A549 (cell line): ENCODE results near the gene TFAP2B.

DNA sequence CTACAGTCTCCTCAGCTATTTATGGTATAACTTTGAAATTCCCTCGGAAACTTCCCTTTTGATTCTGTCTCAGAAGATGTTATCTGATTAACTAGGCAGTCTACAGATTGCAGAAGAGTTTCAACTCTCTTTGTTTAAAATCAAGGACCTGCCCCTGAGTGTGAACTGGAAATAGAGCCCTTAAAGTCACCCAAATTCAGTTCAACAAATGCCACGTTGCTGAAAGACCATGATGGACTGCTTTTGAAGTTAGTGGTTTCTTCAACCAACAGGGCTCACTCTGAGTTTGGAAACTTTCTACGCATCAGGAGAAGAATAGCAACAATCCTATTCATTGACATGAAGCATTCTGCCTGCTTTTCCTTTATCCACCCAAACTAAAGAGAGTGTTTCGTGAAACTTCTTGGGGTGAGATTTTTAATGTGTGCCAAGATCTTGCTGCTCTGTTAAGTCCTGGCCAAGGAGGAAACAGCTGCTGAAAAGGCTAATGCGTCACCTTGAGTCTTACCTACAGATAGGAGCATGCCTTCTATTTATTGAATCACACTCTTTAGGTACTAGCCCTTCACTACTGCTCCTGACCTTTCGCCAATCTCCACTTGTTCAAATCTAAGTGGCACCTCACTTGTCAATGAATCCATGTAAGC is 111.6 kb downstream of the TNFRSF21 start:
- PRO-cap = no peak
CAGE:
- cytosol, long polyA plus RNA = no peak
- long polyA plus RNA = no peak
- nucleus, long polyA plus RNA = no peak

DNA sequence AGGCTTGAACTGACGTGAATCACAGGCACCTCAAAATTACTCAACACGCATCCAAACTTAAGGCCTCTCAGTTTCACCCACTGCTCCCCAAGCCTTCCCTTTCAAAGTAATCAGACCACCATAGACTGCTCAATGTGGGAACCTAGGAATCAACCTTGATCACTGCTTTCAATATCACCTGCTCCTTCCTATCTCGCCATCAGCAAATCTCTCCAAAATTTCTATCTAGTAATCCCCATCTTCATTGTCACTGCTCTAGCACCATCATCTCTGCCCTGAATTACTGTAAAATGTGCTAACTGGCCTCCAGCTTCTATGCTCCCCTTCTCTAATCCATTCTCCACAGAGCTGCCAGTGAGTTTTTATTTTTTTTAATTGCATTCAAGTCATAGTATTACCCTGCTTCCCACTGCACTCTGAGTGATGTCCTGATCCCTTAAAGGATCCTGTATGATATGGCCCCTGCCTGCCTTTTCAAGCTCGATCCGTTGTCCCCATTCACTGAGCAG is 9.5 kb downstream of the TNFRSF21 start:
- PRO-cap = no peak
CAGE:
- cytosol, long polyA plus RNA = no peak
- long polyA plus RNA = no peak
- nucleus, long polyA plus RNA = no peak

- PRO-cap = no peak
CAGE:
- cytosol, long polyA plus RNA = no peak
- long polyA plus RNA = no peak
- nucleus, long polyA plus RNA = no peak
Observed at GRCh38 chr6:47307673-47308384, 1.9 kb downstream of the TNFRSF21 start.

DNA sequence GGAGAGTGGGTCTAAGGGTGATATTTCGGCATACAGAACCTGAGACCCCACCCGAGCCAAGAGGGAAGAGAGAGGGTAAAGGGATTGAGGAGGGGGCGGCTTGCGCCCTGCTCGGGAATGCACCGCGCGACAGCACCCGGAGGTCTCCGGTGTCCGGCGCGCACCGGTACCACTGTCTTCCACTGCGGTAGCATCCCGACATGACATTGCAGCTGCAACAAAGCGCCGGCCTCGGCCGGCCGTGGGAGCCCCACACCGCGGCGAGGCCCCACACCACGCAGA is 1.0 kb downstream of the TNFRSF21 start:
- PRO-cap = no peak
CAGE:
- cytosol, long polyA plus RNA = no peak
- long polyA plus RNA = no peak
- nucleus, long polyA plus RNA = no peak

- PRO-cap = no peak
CAGE:
- cytosol, long polyA plus RNA = no peak
- long polyA plus RNA = no peak
- nucleus, long polyA plus RNA = no peak
Observed at GRCh38 chr6:47414415-47415212, 63.0 kb upstream of the CD2AP start.

DNA sequence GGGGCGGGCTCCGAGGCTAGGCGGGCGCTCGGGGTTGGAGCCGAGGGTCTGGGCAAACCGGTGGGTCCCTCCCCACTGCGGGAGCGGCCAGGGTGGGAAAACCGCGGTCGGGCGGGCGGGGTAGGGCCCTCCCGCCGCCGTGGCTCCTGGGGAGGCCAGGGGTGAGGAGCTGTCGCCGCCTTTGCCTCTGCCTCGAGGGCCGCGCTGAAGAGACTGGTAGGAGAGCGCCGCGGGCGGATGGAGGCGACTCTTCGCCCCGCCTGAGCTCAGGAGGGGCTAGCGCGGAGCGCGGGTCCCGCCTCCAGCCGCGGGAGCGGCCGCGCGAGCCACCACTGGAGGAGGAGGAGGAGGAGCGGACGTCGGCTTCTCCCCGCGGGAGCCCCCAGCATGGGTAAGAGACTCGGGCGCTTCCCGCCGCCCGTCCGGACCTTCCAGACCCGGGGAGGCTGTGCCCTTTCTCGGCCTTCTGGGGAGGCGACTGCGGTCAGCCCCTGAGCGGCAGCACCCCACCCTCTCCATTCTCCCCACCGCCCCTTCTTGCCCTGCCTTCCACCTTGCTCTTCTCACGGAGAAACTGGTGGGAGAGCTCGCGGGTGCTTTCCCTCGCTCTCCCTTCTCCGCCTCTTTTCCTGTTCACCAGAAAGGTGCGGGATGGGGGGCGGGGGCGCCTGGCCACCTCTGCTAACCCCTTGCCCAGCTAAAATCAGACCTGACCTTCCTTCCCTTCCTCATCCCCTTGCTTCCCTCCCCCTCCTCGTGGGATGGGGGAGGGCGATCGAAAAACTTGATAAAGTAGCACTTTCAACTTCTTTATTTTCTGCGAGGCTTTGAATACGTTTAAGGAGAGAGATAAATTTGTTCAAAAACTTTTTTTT is 506 bp downstream of the CD2AP start:
- PRO-cap = bidirectional peak, plus-strand start at position 335 of the sequence, minus-strand start at position 215 of the sequence
CAGE:
- cytosol, long polyA plus RNA = no peak
- long polyA plus RNA = no peak
- nucleus, long polyA plus RNA = no peak

DNA sequence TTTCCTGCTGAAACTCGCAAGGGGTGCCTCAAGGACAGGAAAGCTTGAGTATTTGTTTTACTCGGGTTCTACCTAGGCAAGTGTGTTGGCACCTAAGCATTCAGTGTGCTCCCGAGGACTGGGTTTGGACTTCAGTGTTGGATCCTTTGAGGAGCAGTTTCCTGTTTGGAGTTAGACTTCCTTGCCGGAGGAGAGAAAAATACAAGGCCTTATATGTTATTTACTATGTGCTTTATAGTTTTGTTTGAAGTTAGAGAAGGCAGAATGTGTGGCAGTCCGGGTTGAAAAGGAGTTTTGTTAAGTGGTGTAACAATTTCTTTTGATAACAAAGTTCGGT is 1.1 kb downstream of the CD2AP start:
- PRO-cap = bidirectional peak, plus-strand start at position 95 of the sequence, minus-strand start at position 120 of the sequence
CAGE:
- cytosol, long polyA plus RNA = no peak
- long polyA plus RNA = no peak
- nucleus, long polyA plus RNA = no peak

- PRO-cap = no peak
CAGE:
- cytosol, long polyA plus RNA = no peak
- long polyA plus RNA = no peak
- nucleus, long polyA plus RNA = no peak
Observed at GRCh38 chr6:47494839-47495390, 17.3 kb downstream of the CD2AP start.

DNA sequence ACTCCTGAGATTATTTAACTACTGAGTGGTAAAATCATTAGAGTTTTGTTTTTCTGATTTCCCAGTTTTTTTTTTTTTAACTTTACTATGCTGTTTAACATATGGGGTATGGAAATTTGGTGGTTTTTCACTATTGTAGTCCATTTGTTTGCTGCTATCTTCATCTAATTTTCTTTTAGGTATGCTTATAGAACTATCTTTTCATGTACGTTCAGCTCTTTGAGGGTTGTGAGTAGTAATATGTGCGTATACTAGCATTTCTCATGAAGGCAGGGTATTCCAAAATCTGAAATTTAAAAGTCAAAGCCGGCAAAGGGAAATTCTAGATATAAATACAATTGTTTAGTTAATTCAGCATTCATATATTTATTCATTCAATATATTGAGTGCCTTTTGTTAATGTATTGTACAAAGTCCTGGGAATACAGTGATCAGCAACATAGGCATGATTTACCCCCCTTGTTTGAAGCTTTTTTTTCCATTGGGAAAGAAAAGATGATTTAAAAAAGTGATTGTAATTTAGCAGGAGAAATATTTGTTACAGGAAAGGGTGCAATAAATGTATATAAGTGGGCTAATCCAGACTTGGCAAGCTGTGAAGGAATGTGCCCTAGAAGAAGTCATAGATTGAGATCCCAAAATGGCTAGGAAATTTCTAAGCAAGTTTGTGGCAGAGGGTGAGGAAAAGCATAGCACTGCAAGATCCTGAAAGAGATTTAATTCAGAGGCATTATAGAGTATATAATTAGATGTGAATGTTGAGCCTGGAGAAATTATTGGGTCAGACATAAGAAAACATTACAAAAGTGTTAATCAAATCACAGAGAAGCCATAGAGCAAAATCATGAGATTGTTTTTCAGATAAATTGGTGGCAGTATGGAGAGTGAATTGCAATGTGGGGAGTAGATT is 89.7 kb downstream of the CD2AP start:
- PRO-cap = no peak
CAGE:
- cytosol, long polyA plus RNA = no peak
- long polyA plus RNA = no peak
- nucleus, long polyA plus RNA = no peak

- PRO-cap = no peak
CAGE:
- cytosol, long polyA plus RNA = no peak
- long polyA plus RNA = no peak
- nucleus, long polyA plus RNA = no peak
Observed at GRCh38 chr6:47663854-47664211, 34.5 kb upstream of the ADGRF4 start.

DNA sequence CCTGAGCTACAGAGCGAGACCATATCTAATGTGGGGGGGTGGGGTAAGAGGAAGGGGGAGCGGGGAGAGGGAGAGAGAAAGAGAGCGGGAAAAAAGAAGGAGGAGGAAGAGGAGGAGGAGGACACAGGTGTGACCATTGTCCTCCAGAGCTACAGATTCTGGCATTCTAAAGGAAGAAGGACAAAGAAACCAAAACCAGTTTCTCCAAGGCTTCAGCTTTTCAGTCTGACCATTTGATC is 542 bp upstream of the C6orf141 start:
- PRO-cap = no peak
CAGE:
- cytosol, long polyA plus RNA = no peak
- long polyA plus RNA = no peak
- nucleus, long polyA plus RNA = no peak

- PRO-cap = no peak
CAGE:
- cytosol, long polyA plus RNA = no peak
- long polyA plus RNA = no peak
- nucleus, long polyA plus RNA = no peak
Observed at GRCh38 chr6:50818300-50819007, at the start of gene TFAP2B. Gene TFAP2B (plus strand): TSS chr6:50818871.

DNA sequence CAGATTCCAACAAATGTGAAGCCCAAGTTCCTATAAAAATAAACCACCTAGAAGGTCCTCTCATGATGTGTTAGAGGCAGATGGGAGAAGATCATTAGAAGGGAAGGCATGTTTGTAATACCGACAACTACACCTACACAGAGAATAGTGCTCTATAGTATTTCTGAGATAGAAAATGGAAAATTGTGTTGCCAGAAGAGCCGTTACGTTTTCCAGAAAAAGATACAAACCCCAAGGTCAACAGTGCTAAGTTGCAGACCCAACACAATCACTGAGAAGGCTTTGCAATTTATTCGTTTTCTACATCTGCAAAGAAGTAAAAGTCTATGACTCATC is 126.4 kb downstream of the PKHD1 start:
- PRO-cap = no peak
CAGE:
- cytosol, long polyA plus RNA = no peak
- long polyA plus RNA = no peak
- nucleus, long polyA plus RNA = no peak

GRCh38 chr6:52305729-52306468 is 21.4 kb upstream of the MCM3 start:
- PRO-cap = no peak
CAGE:
- cytosol, long polyA plus RNA = no peak
- long polyA plus RNA = no peak
- nucleus, long polyA plus RNA = no peak

DNA sequence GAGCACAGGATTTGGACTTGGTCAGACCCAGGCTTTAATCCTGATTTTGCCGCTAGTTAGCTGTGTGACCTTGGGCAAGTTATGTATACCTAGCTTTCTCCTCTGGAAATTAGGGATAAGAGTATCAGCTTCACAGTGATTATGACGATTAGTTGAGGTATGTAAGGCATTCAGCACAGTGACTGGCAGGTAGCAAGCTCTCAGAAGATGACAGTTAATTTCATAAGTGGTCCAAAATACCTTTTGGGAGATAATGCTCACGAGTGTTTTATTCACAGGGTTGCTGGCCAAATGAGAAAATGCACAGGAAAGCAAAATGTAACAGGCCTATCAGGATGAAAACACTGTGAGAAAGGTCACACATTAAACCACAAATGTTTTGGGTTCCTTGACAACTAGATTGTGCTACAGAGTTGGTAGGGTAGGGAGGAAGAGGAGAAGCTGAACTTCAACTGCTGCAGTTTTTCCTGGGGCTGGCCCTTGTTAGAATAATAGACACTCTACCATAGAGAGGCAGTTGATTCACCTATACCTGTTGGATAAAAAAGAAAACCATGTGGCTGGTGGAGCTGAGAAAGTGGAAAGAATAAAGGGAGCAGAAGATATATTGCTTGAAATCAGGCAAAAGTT is 28.2 kb upstream of the PAQR8 start:
- PRO-cap = no peak
CAGE:
- cytosol, long polyA plus RNA = no peak
- long polyA plus RNA = no peak
- nucleus, long polyA plus RNA = no peak

DNA sequence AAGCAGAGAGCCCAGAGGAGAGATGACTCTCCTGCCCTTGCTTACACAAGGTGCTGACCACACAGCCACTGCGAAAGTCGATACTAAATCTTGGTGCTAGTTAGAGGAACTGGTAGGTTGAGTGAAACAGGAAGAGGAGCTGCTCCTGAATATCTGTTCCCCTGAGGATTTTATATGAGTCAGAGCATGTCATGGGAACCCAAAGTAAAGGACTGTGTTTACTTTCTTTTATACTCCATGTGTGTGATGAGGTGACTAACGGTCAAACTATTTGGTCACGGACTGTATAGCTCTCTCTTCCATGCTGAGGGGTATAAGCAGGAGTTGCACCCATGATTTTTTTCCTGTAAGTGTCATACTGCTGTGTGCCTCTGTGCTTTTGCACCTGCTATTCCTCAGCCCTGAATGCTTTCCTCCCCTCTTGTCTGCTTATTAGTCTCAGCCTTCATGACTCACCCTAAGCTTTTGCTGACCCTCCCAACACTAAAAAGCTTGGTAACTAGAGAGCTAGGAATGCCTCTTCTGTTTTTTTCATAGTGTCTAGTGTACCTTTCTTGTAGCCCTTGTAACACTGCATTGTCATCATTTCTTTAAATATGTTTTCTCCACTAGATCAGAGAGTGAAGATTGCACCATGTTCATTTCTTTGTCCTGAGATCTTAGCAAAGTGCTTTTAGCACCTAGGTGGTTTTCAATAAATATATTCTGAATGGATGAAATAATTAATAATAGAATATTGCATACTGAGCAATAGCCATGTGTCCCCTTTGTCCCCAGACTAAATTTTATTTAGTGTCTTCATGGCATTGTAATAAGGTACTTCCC is 9.4 kb upstream of the PAQR8 start:
- PRO-cap = no peak
CAGE:
- cytosol, long polyA plus RNA = no peak
- long polyA plus RNA = no peak
- nucleus, long polyA plus RNA = no peak

- PRO-cap = no peak
CAGE:
- cytosol, long polyA plus RNA = no peak
- long polyA plus RNA = no peak
- nucleus, long polyA plus RNA = no peak
Observed at GRCh38 chr6:52390021-52390741, 28.2 kb downstream of the PAQR8 start.

DNA sequence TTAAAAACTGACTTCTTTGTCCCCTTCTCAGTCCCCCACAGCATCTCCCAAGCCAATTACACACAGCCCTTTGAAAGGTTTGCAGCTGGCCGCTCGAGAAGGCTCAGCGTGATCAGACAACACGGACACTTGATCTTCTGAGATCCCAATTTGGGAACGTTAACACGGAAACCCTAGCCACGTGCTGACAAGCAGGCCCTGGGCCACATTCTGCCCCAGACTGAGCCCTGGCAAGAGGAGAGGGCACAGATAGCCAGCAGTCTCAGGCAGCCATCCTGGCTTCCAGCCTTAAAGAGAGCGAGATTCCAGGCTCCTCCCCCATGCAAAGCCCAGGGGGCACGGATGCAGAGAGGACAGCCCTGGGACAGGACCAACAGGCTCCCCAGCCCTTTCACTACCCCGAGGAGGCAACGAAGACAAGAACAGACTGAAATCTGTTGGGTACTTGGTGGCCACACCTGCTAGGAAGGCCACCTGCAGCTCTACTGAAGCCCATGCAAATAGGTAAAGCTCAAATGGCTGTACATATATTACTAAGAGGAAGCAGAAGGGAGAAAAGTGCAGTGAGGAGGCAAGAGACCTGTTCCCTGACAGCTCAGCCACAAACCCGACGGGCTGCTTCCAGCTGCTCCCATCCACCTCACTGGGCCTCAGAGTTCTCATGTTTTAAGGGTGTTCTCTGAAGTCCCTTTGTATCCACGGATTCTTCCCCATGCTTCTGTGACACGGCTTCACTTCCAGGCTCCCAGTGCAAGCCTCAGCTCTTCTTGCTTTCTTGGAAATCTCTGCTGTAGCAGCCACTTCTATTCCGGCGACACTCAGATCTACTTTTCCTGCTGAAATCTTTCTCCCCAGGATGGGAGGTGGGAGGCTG is 24.7 kb downstream of the TRAM2 start:
- PRO-cap = no peak
CAGE:
- cytosol, long polyA plus RNA = no peak
- long polyA plus RNA = no peak
- nucleus, long polyA plus RNA = no peak

DNA sequence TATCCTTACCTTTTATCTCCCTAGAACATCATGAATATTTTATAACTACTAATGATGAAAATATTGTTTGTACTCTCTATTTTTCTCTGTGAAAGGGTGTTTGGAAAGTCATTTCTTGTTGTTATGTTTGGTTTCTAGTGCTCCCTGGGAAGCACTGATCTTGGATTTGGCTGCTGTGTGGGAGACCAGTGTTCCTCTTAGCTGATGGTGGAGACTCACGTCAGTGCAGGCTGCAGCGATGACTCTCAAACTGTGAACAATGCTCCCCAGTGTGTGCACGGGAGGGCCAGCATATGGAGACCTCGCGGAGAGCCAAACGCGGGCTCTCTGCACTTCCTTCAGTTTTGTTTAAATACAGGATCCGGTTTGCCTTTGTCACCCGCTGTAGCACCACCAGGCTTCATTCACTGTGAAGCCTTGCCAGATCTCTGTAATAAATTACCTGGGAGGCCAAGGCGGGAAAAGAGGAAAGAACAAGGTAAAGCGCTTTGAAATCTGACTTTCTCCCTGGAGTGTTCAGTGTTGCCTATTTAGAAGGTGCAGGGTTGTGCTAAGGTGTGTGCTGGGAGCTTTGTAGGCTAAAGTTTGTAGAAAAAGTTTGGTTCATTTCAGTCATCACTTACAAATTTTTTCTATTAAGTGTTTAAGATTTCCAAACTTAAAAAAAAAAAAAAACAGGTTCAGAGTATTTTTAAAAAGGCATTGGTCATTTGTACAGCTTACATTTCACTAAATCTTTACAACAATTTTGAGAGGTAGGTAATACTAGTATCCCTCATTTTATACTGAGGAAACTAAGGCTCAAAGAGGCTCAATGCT is 30.7 kb upstream of the TMEM14A start:
- PRO-cap = no peak
CAGE:
- cytosol, long polyA plus RNA = no peak
- long polyA plus RNA = no peak
- nucleus, long polyA plus RNA = no peak

DNA sequence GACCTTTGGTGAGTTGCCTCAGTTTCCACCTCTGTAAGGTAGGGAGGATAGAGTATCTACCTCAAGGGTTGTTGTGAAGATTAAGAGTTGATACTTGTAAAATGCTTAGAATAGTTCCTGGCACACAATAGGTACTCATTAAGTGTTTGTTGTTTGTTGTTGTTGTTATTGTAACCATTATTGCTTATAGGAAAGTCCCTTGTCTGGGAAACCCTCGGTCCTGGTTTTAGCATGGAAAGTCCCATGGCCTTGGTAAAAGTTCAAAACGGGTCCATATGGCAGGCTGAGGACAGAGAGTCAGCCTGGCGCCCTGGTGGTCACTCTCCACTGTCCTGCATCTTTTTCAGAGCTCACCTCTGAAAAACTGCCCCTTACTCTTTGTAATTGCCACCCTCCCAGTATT is 7.9 kb upstream of the TMEM14A start:
- PRO-cap = no peak
CAGE:
- cytosol, long polyA plus RNA = no peak
- long polyA plus RNA = no peak
- nucleus, long polyA plus RNA = no peak